Metastatic Lung Carcinoma in the Adrenal Gland (tissue), 1 donor: ENCODE results near the genes ZG16B and ZNF75A.

DNA sequence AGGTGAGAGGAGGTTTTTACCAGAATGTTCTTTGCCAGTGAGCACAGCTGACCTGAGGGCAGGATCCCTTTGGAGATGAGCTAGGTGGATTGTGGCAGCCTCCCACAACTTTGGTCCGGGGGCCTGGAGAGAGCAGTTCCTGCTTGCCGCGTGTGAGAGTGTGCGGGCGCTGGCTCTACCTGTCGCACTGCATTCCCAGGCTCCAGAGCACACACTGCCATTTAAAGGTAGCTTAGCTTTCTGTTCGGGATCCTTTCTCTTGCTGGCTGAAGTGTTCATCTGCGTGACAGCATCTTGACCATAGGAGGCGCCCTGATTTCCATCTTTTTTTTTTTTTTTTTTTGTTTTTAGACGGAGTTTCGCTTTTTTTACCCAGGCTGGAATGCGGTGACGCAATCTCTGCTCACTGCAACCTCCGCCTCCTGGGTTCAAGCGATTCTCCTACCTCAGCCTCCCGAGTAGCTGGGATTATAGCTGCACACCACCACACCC is 13.6 kb downstream of the PDPK1 start:
- PRO-cap: no peak

GRCh38 chr16:2602445-2602748 is 64.6 kb downstream of the PDPK1 start:
- PRO-cap: no peak

- PRO-cap: no peak
Measured at GRCh38 chr16:2668171-2668445, 14.2 kb upstream of the KCTD5 start.

DNA sequence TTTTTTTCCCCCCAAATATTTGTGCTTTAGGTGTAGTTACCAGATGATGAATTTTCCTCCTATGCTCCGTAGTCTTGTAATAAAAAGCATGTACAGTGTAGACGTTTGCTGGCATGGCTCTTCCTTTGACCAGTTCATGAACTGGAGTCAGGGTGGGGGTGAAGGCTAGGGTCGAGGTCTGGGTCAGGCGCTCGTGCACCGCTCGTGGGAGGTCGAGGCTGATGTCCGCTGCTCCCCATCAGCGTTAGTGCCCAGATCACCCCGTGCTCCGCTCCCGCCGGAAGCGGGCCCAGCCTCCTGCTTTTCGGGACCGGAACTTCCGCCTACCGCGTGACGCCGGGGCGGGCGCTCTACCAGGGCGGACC is 241 bp upstream of the KCTD5 start:
- PRO-cap: bidirectional peak, plus-strand start outside the sequence, minus-strand start at position 291 of the sequence

GRCh38 chr16:2686984-2687917 is 4.9 kb downstream of the KCTD5 start:
- PRO-cap: no peak

GRCh38 chr16:2715453-2716025 is 4.5 kb downstream of the PRSS27 start:
- PRO-cap: no peak

GRCh38 chr16:2829538-2830568 is at the start of gene ZG16B:
Gene ZG16B (plus strand): TSS chr16:2830303.
- PRO-cap: no peak

GRCh38 chr16:2899002-2899375 is 12.7 kb upstream of the FLYWCH1 start:
- PRO-cap: no peak

GRCh38 chr16:2907445-2907970 is 4.2 kb upstream of the FLYWCH1 start:
- PRO-cap: no peak

GRCh38 chr16:2953608-2954295 is 10.3 kb upstream of the KREMEN2 start:
- PRO-cap: no peak

DNA sequence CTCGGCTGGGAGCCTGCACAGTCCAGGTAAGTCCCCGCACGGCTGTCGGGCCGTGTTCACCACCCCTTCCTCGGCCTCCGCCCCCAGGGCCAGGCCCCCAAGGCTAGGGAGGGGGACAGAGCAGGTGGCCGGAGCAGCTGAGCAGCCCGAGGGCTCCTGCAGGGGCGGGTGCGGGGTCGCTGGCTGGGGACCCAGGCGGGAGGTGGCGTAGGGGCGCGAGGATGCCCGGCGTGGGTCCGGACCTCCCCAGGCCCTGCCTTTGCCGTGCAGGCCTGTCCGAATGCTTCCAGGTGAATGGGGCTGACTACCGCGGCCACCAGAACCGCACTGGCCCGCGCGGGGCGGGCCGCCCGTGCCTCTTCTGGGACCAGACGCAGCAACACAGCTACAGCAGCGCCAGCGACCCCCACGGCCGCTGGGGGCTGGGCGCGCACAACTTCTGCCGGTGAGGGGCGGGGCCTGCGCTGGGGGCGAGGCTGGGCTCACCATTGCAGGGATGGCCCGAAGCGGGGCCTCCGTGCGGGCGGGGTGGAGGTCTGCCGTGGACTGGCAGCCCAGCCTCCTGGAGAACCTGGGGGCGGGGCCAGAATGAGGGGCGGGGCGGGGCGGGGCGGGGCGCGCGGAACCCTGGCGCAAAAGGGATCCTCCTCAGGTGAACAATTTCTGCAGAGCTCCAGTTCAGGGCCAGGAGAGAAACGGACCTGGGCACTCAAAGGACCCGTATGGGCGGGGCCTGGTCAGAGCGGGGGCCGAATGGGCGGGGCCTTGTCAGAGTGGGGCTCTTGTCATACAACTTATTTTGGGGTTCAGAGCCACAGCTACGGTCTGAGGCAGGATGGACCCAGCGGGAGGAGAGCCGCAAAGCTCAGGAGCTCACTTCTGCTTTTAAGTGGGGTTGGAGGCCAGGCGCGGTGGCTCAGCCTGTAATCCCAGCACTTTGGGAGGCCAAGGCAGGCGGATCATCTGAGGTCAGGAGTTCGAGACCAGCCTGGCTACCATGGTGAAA is 817 bp downstream of the KREMEN2 start:
- PRO-cap: no peak

- PRO-cap: bidirectional peak, plus-strand start at chr16:3028433, minus-strand start at chr16:3028263
Measured at GRCh38 chr16:3027856-3028596, 4.2 kb downstream of the THOC6 start.

DNA sequence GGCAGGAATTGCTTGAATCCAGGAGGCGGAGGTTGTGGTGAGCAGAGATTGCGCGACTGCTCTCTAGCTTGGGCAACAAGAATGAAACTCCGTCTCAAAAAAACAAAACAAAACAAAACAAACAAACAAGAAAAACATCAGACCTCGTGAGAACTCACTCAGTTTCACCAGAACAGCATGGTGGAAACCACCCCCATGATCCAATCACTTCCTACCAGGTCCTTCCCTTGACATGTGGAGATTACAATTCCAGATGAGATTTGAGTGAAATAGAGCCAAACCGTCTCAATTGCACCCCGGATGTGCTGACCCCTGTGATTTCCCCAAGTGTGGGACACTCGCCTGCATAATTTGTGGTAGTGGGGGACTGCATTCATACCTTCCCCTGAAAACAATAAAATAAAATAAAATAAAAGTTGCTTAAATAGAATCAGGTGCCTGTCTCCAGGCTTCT is 13.2 kb downstream of the ZSCAN10 start:
- PRO-cap: no peak

DNA sequence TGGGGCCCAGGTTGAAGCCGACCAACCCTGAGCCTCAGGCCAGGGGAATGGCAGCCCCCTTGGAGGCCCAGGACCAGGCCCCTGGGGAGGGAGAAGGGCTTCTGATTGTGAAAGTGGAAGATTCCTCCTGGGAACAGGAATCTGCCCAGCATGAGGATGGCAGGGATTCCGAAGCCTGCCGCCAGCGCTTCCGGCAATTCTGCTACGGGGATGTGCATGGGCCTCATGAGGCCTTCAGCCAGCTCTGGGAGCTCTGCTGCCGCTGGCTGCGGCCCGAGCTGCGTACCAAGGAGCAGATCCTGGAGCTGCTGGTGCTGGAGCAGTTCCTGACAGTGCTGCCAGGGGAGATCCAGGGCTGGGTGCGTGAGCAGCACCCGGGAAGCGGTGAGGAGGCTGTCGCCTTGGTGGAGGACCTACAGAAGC is 2.4 kb downstream of the ZNF213 start:
- PRO-cap: no peak

DNA sequence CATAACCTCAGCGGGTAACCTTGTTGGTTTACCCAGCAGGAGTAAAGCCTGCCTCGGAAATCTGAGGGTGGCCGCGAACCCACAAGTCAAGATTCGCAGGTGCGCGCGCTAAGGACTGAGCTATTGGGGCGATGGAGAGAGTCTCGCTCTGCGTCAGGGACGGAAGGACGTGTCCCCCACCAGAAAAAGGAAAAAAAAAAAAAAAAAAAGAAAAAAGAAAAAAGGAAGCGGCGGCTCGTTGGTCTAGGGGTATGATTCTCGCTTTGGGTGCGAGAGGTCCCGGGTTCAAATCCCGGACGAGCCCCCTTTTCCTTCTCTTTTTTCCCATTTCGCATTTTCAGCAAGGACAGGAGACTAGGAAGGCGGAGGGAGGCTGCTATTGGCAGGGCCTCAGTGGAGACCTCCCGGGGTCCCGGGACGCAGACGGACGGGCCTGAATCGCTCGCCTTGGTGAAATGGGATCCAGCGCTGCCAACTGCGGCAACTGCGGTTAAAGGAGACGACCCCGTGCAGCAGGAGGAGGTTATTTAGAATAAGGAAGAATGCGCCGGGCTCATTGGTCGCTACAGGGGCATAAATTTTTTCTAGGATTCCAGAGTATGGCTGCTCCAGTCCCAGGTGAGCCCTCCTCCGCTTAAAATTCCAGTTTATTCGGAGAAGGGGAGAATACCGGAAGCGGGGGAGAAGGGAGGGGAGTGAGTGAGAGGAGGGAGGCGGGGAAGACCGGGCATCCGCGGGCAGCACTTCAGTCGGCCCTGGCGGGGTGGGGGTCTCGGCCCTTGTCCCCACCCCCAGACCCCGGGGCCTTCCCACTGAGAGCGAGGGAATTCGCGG is 46.9 kb downstream of the ZNF200 start:
- PRO-cap: bidirectional peak, plus-strand start at position 698 of the sequence, minus-strand start at position 642 of the sequence

DNA sequence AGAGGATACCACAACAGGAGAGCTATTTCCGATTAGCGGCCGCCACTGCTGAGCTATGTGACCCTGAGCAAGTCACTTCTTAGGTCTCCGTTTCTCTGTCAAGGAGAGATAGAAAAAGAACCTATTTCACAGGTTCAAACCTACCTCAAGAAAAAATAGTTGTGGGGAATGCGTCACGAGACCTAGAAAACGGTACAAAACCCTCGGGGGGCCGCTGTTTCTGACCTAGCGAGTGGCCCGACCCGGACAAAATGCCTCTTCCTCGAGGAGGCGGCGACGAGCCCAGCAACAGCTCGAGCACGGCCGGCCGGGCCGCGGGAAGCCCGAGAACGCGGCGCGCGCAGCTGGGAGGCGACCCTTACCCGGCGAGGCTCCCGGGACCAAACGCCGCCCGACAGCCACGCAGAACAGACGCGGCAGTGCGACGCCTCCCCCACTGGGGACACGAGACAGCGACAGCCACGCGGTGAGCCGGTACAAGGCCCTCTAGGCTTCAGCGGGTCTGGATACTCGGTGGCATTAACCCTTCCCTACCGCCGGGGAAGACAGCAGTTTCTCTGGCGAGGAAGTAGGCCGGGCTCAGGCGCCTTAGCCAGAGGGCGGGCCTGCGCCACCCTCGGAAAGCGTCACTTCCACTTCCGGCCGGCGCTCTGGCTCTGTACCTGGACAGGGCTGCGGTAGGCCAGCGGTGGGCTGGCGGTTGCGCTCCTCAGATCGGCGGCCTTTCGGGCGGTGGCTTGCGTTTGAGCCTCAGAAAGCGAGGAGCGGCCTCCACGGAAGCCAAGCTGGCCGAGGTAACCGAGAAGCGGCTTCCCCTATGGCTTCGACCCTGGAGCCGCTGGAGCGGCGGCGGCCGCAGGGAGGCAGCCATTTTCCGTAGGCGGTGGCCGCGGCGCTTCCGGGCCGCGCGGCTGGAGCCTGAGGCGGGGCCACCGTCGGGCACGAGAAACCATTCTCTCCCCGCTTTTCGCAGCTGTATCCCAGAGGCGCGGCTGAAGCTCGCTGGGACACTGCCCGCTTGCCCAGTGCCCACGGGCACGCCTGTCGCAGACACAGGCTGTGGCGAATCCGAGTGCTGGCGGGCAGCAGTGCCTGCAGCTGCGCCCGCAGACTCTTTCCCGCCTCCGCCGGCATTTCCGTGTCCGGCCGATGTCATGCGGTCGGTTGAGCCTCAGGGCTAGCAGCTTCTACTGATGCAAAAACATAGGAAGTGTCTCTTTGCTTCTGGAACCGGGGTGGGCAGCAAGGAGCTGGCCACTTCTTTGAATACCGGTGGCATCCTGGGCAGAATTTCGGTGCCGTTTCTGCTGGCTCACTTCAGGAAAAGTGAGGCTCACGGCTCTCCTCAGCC is at the start of gene ZNF75A:
Gene ZNF75A (plus strand): TSS at position 648 of the 1,351 bp plus-strand sequence.
- PRO-cap: bidirectional peak, plus-strand start at position 659 of the sequence, minus-strand start at position 559 of the sequence

DNA sequence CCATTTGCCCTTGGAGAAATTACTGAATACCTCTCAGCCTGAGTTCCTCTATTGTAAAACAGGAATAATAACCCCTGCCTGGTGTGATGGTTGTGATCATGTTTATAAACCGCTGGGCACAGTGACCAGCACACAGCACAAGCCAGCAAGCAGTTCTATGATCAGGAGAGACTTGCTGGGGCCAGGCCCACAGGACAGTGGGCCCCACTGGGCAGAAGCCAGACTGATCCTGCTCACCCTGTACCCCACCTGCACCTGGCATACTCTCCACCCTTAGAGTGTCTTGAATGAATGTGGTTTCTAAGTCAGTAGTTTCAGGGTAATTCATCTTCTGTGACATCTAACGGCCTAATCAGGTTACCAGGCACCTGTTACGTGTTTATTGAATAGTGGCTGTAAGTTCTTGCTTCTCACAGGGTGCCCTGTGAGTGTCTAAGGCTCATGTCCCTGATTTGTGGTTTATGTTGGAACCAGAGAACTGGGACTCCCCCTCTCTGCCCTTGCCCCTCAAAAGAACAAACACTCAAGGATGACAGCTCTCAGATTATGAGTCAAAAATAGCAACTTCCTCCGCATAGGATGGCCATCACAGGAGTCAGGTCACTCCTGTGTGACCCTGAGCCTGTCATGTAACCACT is 7.1 kb upstream of the OR2C1 start:
- PRO-cap: no peak

GRCh38 chr16:3458944-3459477 is 15.5 kb downstream of the NAA60 start:
- PRO-cap: bidirectional peak, plus-strand start at chr16:3459150, minus-strand start at chr16:3459164

GRCh38 chr16:3530422-3530830 is 29.6 kb downstream of the CLUAP1 start:
- PRO-cap: no peak

- PRO-cap: no peak
Measured at GRCh38 chr16:3536338-3536741, 35.5 kb downstream of the CLUAP1 start.